ENCODE measurements around the genes EIF2S3, ZFX, POLA1, MAGEB6 and MAGEB2.

DNA sequence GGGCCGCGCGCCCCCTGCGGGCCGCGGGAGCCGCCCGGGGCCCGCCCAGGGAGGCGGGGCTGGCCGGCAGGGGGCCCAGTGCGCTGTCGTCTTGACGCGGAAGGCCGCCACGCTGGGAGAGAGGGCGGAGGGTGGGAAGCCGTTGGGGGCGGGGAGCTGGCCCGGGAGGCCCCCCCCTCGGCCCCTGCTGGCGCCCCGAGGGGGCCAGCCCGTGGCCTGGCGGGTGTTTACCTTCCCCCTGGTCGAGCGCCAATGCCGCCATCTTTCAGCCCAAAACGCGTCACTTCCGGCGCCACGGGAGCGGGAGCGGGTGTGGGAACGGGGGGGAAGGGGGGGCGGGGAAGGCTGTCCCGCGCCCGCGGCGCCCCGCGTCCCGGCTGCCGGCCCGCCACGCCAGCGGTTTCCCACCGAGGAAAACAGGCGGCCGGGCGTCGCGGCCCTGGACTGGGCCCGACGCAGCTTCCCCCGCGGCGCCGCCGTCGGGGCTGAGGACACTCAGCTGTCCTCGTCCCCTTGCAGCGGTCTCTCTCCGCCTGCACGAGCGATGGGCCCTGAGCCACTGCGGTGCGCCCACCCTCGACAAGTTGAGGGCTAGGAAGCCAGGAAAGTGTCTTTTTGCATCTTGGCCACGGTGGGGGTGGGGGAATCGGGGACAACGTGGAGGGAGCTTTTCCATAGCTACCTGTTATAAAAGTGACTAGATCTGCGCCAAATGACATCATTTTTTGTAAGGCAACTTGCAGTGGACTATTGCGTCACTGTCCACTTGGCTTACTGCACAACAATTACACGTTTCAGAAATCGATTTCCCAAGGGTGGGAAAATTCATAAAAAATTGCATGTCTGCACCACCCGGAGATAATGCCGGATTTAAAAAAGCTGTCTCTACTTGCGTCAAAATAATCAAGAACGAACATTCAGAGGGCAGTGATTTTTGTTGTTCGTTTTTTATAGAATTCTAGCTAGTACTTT is 1.3 kb downstream of the KLHL15 start:
- PRO-cap, 2 experiments: peak in 1 of 2 experiments; most common plus-strand start position 48 of the sequence (in 1); most common minus-strand start position 285 of the sequence (in 1)

DNA sequence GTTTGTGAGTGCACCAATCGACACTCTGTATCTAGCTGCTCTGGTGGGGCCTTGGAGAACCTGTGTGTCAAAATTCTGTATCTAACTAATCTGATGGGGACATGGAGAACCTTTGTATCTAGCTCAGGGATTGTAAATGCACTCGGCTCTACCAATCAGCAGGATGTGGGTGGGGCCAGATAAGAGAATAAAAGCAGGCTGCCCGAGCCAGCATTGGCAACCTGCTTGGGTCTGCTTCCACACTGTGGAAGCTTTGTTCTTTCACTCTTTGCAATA is 4.3 kb upstream of the EIF2S3 start:
- PRO-cap, 2 experiments: no peak in any of the 2 experiments

GRCh38 chrX:24054074-24055110 is at the start of gene EIF2S3:
TSS of gene EIF2S3 (plus strand) at chrX:24054956.
- PRO-cap, 2 experiments: peak in 1 of 2 experiments; most common plus-strand start chrX:24054353 (in 1); most common minus-strand start chrX:24054268 (in 1)

- PRO-cap, 2 experiments: peak in 1 of 2 experiments; most common plus-strand start chrX:24148976 (in 1); most common minus-strand start chrX:24149370 (in 1)
These were observed at the start of gene ZFX for GRCh38 chrX:24148886-24149906. TSS of gene ZFX (plus strand) at chrX:24149729.

GRCh38 chrX:24190400-24191028 is 41.0 kb downstream of the ZFX start:
- PRO-cap, 2 experiments: no peak in any of the 2 experiments

DNA sequence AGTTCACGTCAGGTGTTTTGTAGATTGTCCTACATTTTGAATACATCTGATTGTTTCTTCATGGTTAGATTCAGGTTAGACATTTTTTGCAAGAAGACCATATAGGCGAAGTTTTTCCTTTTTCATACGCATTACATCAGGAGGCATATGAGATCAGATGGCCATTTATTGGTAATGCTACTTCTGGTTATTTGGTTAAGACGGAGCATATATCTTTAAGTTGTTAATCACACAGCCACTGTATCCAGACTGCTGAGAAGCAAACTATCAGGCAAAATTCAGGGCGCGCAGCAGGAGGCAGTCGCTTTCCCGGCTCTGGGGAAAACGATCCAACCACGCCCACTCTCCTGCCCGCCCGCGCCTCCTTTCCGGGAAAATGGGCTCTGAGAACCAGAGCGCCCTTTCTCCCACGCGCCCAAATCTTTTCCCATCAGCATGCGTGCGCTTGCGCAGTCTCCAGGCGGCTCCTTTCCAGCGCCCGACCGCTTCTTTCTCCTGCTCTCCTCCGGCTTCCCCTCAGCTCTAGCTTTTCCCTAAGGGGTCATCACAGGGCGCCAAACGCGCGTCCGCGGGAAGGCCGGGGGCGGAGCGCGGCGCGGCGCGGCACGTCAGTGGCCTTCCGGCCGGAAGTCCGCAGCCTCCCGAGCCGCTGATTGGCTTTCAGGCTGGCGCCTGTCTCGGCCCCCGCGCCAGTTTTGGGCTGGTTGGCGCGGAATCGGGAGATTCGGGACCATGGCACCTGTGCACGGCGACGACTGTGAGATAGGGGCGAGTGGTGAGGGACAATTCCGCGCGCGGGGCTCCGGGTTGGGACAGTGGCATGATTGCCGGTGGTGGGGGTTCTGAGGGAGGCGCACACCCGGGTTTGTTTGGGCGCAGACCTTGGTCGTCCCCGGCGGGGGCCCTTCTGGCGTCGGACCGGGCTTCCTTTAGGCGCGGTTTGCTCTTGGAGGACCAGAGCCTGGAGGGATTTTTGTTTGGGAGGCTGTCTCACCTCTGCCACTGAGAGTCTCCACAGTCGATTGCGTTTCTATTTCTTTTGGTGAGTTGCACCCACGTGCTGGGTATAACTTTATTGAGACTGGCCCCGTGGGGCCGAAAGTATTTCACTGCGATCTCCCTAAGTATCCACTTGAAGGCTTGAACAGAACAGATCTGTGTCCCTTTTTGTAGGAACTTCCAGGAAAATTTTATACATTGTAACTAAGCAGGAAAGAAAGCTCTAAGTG is at the start of gene POLA1:
TSS of gene POLA1 (plus strand) at position 689 of the 1,229 bp plus-strand sequence.
- PRO-cap, 2 experiments: peak in 1 of 2 experiments; most common plus-strand start position 628 of the sequence (in 1); most common minus-strand start position 368 of the sequence (in 1)

GRCh38 chrX:24880665-24881137 is 135.1 kb downstream of the ARX start:
- PRO-cap, 2 experiments: no peak in any of the 2 experiments

GRCh38 chrX:25001856-25002154 is 14.0 kb downstream of the ARX start:
- PRO-cap, 2 experiments: no peak in any of the 2 experiments

GRCh38 chrX:25014109-25014696 is 1.6 kb downstream of the ARX start:
- PRO-cap, 2 experiments: no peak in any of the 2 experiments

DNA sequence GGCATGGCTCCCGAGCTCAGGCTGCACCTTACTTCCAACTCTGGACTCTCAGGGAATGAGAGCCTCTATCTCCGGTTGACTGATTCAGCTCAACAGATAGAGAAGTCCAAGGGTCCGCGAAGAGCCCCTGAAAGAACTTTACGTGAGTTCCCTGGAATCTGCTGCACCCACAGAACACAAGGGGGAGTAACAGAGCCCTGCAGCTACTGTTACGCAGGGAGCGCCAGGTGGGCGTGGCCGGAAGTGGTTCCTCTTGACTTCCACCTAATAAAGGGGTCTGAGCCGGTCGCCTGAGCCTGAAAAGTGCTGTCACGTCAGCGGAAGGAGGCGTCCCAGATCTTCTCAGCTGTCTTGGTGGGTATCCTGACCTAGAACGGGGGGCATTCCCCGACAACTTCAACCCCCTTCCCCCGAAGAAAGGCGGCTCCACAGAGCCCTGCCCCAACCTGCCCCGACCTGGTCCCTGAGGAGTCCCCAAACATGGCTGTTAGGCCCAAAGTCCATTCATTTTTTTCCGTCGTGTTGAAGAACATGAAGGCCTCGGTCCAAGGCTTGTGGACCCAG is at the start of gene MAGEB6:
TSS of gene MAGEB6 (plus strand) at position 267 of the 564 bp plus-strand sequence.
- PRO-cap, 2 experiments: no peak in any of the 2 experiments

- PRO-cap, 2 experiments: no peak in any of the 2 experiments
These were observed 64.3 kb downstream of the PPP4R3C start for GRCh38 chrX:27398726-27399263.

DNA sequence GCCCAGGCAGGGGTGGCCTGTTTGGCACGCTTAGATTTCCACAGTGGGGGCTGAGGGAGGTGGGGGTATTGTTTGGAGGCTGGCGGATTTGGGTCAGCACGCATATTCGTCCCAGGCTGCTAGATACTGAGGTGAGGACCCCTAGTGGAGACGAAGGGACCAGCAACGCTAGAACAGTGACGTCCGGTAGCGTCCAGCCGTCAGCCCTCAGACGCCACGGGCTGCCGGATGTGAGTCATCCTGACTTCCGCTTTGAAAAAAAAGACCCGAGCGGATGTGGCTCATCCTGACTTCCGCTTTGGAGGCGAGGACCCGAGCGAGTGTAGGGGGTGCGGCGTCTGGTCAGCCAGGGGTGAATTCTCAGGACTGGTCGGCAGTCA is at the start of gene MAGEB2:
TSS of gene MAGEB2 (plus strand) at position 290 of the 380 bp plus-strand sequence.
- PRO-cap, 2 experiments: no peak in any of the 2 experiments

DNA sequence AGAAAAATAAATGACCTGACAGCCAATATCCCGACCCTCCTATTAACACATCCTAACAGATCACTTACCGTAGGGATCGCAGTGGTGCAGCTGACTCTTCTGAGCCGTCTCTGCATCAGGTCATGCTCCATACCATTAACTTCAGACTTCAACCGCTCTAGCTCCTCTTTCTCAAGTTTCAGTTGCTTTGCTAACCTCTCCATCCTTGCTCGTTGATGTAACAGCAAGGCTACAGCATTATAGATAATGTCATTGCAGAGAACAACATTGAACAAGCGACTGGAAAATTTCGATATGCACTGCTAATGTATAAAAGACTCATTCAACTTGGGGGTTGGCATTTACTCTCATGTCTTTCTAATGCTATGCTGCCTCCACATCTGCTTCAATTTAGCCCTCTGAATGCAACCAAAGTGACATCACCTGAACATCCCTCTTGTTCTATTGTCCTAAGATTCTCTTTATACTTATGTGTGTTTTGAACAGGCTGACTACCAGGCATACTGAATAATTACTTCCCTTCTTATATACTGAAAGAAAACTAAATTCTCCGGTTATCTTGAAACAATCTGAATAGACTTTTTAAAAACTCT is 36.2 kb downstream of the TAB3 start:
- PRO-cap, 2 experiments: no peak in any of the 2 experiments

DNA sequence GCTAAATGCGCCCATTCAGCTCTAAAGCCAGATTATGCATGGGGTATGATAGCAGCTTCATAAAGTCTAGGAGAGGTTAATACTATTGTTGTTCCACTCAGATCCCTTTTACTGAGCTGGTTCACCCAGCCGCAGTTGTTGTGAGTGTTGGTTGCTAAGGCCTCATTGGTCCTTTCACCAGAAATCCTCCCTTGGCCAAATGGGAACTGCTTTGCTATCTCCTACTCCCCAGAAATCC is 266.0 kb upstream of the FTHL17 start:
- PRO-cap, 2 experiments: no peak in any of the 2 experiments

GRCh38 chrX:31499680-31500084 is 427.8 kb upstream of the FTHL17 start:
- PRO-cap, 2 experiments: no peak in any of the 2 experiments

GRCh38 chrX:31670077-31670690 is 598.3 kb upstream of the FTHL17 start:
- PRO-cap, 2 experiments: no peak in any of the 2 experiments

- PRO-cap, 2 experiments: no peak in any of the 2 experiments
These were observed 170.1 kb downstream of the DMD start for GRCh38 chrX:33041261-33041645.

DNA sequence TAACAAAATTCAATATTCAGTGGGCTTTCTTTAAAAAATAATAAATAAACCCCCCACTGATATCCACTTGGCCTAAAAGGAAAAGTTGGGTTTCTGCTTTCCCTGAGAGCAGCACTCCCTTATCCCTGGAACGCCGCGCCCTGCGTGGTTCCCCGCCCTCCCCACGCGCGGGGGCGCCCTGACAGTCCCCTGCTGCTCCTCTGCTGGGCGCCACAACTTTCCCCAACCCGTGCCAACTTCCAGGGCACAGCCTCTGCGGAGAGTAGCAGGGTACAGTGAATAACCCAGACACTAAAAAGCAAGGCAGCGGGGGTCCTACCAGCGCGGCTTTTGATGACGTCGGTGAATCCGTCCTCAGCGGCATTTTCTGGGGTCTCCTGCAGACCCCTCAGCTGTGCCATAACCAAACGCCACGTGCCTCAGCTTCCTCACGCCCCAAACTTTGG is 405.9 kb downstream of the FAM47A start:
- PRO-cap, 2 experiments: no peak in any of the 2 experiments

DNA sequence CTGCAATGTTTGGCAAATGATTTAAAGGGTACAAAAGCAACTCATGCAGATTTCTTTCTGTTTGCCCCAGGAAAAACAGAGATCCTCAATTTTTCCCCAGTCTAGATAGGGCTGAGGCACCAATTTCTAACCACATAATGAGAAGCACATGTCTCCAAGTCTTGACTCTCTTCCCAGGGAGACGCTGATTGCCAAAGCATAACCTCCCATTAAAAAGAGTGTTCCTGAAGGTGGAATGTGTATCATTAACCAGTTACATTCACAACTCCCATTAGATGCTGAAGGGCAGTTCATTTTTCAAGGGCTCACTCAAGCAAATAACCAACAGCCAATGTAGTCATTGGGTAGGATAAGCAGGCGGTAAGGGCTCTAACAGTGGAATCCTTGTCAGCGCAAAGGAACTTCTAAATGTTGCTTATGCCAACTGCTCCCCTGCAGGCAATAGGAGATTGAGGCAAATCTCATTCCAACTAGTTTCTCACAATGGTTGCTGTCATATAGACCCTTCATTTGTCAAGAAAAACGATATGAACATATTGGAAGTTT is 27.5 kb downstream of the TMEM47 start:
- PRO-cap, 2 experiments: no peak in any of the 2 experiments

GRCh38 chrX:37627531-37627792 is 56.0 kb downstream of the LANCL3 start:
- PRO-cap, 2 experiments: no peak in any of the 2 experiments